Cerebellum (tissue), 5 donors: ENCODE measurements around a stretch of chr2.

GRCh38 chr2:96485709-96486689, 19.2 kb downstream of the NEURL3 start:
- PRO-cap, 3 experiments, result peak in 2 of 3 experiments; most common plus-strand start chr2:96486271 (in 2); most common minus-strand start chr2:96486085 (in 2)
- RAMPAGE, long total RNA, result no peak

GRCh38 chr2:96509232-96509927, 4.2 kb upstream of the NEURL3 start:
- PRO-cap, 3 experiments, result no peak in any of the 3 experiments
- RAMPAGE, long total RNA, result no peak

DNA sequence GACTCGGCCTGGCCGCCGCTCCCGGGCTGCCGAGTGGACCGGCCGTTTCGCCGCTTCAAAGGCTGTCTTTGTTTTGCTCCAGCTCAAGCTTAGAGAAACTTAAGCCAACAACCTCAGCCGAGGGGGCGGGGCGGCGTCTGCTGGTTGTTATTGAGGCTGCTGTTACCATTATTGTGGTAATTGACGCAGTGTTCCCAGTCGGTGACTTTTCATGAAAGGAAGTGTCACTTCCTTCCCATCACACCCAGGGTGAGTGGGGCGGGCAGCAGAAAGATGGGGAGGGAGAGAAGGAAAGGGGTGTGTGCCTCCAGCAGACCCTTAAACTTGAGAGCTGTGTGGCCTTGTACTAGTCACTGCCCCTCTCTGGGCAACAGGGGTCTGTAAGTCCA, 2.1 kb downstream of the ARID5A start:
- PRO-cap, 3 experiments, result peak in 3 of 3 experiments; most common plus-strand start position 321 of the sequence (in 1); most common minus-strand start position 70 of the sequence (in 2)
- RAMPAGE, long total RNA, result no peak

DNA sequence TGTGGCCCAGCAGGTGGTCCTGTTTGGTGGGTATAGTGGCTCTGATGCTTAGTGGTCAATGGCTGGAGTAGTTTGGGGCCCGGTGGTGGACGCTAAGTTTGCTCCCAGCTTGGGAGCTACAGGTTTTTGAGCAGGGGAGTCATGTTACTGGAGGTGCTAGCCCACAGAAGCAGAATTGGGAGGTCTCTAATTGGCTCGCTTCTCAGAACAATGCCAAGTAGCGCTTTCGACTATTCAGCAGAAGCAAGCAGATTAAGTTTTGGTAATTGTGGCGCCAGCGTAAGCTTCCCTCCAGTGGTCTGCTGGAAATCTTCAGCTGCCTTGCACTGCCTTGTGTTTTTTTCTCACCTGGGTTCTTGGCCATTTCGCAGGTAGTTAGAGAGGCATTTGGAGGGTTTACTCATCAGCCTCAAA, 2.2 kb downstream of the CNNM4 start:
- PRO-cap, 3 experiments, result no peak in any of the 3 experiments
- RAMPAGE, long total RNA, result no peak

DNA sequence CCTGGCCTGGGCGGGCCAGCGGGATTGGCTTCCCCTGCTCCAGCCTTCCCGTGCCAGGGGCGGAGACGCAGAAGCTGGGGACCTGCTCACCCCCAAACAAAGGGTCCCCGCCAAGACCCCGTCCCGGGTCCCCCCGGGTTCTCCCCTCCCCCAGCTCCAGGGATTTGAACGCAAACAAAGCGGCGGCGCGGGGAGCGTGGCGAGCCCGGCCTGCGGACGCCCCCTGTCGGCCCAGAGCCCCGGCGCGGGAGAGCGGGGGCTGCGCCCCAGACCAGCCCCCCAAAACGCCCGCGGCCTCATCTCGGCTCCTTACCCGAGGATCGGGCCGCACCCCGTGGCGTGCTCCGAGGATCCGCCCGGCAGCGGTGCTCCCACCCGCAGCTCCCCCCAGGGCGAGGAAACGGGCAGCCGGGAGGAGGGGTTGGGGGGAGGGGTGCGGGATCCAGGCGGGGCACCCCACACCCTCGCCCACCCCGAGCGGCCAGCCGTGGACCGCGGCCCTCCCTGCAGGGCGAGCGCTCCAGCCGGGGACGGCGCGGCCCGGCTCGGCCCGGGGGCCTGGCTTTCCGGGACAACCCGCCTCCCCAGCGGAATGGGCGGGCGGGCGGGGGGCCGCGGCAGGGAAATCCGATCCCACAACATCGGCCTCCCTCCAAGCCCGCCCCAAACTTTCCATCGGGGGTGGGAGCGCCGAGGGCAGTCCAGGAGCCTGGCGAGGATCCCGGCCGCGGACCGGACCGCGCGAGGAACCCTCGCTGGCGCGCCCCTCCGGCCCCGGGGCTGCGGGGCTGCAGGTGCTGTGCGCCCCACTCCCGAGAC, 797 bp downstream of the SEMA4C start:
- PRO-cap, 3 experiments, result peak in 1 of 3 experiments; most common plus-strand start position 229 of the sequence (in 1); most common minus-strand start position 166 of the sequence (in 1)
- RAMPAGE, long total RNA, result no peak

DNA sequence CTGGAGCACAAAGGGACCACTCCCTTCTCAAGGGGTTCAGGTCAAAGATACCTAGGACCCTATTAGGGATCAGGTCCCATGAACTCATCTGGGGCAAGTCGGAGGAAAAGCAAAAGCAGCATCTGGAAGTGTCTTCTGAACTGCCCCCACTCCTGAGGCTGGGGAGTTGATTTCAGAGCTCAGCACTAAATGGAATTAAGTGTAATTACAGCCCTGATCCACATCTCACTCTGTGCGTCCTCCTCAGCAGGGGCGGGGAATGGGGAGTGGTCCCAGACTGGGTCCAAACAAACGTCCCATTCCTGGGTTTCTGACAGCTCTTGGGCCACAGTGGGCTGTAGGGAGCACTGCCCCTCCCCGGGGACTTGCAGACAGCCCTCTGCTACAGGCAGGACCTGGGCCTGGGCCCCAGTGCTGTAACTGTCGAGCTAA, 5.5 kb upstream of the SEMA4C start:
- PRO-cap, 3 experiments, result no peak in any of the 3 experiments
- RAMPAGE, long total RNA, result no peak

GRCh38 chr2:96881469-96882024, 11.7 kb upstream of the SEMA4C start:
- PRO-cap, 3 experiments, result no peak in any of the 3 experiments
- RAMPAGE, long total RNA, result no peak

DNA sequence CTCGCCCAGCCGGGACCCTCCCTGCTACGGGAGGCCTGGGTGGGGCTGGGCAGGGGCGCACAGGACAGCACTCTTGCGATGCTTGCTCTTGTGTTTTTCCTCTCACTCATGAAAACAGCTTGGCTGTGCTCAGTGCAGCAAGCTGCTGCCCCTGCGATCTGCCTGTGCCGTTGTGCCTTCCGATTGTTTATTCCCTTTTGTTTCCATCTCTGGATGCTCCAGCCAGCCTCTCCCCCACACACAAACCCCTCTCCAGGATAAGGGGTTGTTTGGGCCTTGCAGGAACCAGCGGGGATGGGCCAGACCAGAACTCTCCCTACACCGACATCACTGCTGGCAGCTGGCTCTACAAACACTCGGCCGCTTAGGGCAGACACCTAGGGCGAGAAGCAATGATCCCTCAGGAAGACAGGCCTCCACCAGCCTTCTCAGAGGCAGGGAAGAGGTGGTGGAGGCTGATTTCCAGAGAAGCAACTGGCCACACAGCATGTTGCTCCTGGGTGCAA, 26.3 kb upstream of the SEMA4C start:
- PRO-cap, 3 experiments, result no peak in any of the 3 experiments
- RAMPAGE, long total RNA, result no peak

DNA sequence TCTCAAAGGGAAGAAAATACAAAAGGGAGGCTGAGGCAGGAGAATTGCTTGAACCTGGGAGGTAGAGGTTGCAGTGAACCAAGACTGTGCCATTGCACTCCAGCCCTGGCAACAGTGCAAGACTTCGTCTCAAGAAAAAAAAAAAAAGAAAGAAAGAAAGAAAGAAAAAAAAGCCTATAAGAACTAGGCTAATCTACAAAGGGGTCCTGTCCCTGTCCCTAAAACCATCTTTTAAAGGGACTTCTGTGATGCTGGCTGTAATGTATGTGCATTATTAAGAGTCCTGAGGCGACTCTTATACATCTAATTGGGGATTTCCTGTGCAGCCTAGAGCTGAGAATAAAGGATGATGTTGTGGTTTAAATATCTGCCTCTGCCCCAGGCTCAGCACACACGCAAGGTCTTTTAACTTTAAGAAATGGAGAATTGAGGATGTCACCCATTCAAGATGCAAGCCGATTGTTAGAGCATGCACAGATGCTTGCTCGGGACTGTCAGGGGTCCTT, 24.0 kb downstream of the FAM178B start:
- PRO-cap, 3 experiments, result no peak in any of the 3 experiments
- RAMPAGE, long total RNA, result no peak

GRCh38 chr2:97215183-97215863, 102.4 kb downstream of the ANKRD36 start:
- PRO-cap, 3 experiments, result no peak in any of the 3 experiments
- RAMPAGE, long total RNA, result no peak

GRCh38 chr2:97360181-97360485, 229.5 kb downstream of the ANKRD36B start:
- PRO-cap, 3 experiments, result no peak in any of the 3 experiments
- RAMPAGE, long total RNA, result no peak

DNA sequence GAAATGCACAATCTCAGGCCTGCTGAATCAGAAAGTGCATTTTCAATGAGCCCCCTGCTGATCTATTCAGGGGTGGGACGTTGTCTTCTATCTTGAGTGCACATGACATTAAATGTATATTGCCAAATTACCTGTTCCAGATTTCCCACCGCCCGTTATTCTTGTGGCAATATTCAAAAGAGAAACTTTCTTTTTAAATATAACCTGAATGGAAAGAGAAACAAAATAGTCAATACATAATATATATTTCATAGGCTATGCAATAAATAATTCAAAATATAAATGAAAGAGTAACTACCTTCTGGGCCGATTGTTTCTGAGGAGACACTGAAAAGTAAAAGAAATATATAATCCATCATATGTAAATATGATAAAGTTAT, 51.6 kb downstream of the ANKRD36B start:
- PRO-cap, 3 experiments, result no peak in any of the 3 experiments
- RAMPAGE, long total RNA, result no peak

DNA sequence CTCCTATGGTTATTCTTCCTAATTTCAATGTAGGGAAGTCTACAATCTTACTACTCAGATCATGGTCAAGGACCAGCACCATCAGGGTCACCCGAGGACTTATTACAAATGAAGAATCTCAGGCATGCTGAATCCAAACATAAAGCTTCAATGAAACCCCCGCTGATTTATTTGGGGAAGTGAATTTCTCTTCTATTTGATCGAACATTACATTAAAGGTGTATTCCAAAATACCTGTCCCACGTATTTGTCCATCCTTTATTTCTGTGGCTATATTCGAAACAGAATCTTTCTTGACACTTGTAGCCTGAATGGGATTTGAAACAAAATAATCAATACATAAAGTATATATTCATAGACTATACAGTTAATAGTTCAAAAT, 48.0 kb downstream of the ANKRD36B start:
- PRO-cap, 3 experiments, result no peak in any of the 3 experiments
- RAMPAGE, long total RNA, result no peak

DNA sequence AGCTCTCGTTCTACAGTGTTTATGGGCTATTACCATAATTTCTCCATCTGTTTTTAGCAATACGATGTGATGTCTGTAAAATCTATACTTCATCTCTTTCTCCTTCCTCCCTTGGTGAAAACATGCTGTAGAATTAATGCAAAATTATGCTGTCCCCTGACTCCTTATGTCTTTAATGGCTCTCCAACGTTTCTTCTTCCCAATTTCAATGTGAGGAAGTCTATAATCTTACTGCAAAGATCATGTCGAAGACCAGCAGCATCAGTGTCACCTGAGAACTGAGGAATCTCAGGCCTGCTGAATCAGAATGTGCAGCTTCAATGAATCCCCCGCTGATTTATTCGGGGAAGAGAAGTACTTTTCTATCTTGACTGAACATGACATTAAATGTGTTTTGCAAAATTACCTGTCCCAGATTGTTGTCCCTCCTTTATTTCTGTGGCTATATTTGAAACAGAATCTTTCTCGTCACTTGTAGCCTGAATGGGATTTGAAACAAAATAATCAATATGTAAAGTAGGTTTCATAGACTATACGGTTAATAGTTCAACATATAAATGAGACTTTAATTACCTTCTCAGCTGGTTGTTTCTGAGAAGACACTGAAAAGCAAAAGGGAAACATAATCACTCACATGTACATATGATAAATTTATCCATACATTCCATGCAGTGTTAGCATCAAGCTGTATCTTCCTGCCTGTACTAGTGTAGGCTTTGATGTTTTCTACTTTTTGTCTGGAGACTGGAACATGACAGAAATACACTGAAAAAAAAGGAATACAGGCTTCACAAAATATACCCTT, 31.1 kb downstream of the ANKRD36B start:
- PRO-cap, 3 experiments, result no peak in any of the 3 experiments
- RAMPAGE, long total RNA, result no peak

- PRO-cap, 3 experiments, result peak in 3 of 3 experiments; most common plus-strand start chr2:97664236 (in 2); most common minus-strand start chr2:97664510 (in 1)
- RAMPAGE, long total RNA, result no peak
Measured at GRCh38 chr2:97664172-97665056, 570 bp upstream of the ACTR1B start.

DNA sequence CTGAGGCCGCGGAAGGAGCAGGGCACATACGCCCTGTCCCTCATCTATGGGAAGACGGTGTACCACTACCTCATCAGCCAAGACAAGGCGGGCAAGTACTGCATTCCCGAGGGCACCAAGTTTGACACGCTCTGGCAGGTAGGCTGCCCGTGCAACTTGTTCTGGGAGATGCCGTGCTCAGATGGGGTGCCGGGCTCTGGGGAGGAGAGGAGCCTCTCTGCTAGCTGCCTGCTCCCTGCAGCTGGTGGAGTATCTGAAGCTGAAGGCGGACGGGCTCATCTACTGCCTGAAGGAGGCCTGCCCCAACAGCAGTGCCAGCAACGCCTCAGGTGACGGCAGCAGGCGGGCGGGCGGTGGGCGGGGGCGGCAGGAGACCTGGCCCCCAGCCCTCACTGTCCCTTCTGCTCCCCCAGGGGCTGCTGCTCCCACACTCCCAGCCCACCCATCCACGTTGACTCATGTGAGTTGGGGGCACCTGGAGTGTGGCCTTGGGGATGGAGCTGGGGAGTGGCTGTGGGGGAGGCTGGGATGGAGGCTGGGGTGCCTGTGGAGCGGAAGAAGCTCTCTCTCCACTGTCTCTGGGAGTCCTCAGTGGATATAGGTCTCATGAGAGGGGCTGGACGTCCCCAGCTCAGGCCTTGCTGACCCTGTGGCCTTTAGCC, 19.6 kb downstream of the ZAP70 start:
- PRO-cap, 3 experiments, result no peak in any of the 3 experiments
- RAMPAGE, long total RNA, result no peak

DNA sequence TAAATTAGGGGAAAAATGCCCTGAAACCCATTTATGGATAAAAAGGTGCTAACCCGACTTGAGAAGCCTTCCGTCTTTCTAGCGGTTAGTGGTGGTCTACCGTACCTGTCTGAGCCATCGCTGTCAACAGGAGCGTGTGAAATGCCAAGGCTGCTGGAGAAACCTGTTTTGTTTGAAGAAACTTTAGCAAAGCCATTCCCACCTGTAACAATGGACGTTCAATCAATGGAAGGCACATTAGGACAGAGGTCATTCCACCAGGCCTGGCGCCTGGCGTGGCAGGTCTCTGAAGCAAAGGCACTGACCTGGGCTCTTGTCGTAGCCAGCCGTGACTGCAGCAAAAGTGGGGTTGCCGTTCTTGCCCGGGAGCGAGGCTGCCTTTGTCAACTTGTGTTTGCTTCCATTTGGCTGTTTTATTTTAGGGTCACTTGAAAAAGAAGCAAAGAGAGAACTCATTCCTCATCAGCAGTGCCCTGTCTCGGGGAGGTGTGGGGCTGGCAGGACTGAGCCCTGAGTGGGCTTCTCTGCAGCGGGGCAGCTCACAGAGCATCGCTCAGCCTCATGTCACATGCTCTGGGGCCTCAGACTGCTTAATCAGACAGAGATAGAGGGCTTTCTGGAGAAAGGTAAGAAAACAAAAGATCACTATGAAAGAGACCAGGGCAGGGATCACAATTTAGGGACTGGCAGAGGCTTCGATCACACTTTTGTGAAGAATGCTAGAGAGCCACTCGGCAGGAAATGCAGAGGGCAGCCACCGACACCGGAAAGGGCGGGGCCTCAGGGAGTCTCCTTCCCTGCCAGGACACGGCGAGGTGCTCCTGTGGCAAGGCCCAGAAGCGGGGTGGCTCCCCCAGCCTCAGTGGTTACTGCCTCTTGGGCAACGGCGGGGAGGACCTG, 47.4 kb downstream of the ZAP70 start:
- PRO-cap, 3 experiments, result no peak in any of the 3 experiments
- RAMPAGE, long total RNA, result no peak

- PRO-cap, 3 experiments, result no peak in any of the 3 experiments
- RAMPAGE, long total RNA, result no peak
Measured at GRCh38 chr2:97831236-97831938, 118.0 kb downstream of the ZAP70 start.

DNA sequence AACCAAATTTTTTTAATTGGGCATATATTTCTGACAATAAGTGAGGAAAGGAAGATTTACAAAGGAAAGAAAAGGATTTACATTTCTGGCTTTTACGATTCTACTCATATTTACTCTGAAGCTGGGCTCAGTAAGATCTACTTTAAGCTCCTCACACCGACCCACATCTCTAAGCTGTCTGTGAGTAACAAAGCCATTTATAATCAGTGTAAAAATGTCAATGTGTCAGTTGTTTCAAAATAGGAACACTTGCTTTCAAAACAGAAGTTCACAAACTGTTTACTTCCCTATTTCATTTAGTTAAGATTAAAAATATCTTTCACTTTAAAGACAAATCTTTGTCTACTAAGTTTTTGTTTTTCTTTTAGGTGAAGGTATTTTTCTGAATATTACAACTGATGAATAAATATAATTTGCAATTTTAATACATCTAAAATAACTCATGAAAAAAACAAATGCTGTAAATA, 64.6 kb downstream of the TMEM131 start:
- PRO-cap, 3 experiments, result no peak in any of the 3 experiments
- RAMPAGE, long total RNA, result no peak

GRCh38 chr2:98021089-98021675, 25.4 kb upstream of the TMEM131 start:
- PRO-cap, 3 experiments, result no peak in any of the 3 experiments
- RAMPAGE, long total RNA, result no peak